Caco-2 (cell line): ENCODE measurements around a stretch of chr7.

GRCh38 chr7:27364164-27364867 is 121.7 kb downstream of the EVX1 start:
- PRO-cap: no peak
- RRBS: no CpG with 5 or more reads among the region's 8 CpGs

GRCh38 chr7:27602635-27603124 is 60.0 kb downstream of the HIBADH start:
- PRO-cap: no peak
- RRBS: no CpG with 5 or more reads among the region's 6 CpGs

DNA sequence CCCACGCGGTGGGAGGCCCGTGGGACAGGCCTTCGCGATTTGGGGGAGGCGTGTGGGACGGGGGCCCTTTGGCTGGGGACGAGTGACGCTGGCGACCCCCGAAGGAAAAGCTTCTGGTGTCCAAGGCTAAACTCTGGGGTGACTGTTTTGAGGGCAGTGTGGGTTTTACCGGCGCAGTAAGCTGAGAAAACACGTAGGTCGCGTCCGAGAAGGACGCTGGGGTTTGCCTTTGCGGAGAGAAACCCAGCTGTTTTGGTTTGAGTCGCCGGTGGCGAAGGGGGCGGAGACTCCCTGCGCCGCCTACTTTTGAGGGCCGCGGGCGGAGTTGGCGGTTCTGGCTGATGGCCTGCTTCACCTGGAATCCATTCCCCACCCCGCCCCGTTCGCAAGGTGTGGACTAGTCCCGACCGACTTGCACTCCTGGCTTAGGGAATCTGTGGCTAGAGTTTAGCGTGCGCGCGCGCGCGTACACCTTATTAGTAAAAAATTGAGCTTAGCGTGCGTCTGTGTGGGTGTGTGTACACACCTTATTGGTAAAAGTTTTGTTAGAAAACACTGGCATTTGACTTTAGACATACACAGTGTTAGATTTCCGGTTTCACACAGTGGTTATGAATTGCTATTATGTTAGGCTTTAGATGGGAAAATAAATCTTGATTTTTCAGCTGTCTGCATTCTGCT is 694 bp downstream of the TAX1BP1 start:
- PRO-cap: bidirectional peak, plus-strand start at position 382 of the sequence, minus-strand start at position 225 of the sequence
- RRBS: 6% methylated on average over 8 of the region's 44 CpGs

DNA sequence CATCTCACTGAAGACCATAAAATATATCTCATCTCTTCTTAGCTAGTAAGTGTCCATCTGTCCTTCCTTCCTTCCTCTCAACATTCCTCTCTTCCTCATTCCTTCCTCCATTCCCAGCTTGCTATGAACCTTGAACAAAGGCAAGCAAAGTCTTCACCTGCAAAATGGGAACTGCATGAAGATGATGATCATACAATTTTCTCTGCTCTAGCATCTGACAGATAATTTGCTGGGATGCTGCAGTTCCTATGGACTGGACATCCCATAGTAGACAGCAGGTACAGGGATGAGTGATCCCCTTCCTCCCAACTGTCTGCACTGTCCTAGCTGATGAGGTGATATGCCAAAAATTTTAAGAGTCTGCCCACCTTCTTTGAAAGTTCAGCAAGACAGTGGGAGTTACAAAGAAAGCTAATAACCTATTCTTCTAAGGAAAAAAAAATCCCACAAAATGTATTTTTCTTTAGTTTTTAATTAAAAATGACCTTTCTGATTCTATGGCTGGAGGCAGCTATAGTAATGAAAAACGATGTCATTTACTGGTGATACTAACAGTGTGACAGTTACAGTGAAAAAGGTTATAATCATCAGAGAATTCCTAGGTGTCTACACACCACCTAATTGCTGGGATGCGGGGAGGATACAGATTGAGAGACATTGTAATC is 136.3 kb downstream of the JAZF1 start:
- PRO-cap: no peak
- RRBS: no CpG with 5 or more reads among the region's 2 CpGs

GRCh38 chr7:28069888-28070638 is 110.5 kb downstream of the JAZF1 start:
- PRO-cap: no peak
- RRBS: no CpG with 5 or more reads among the region's 14 CpGs

DNA sequence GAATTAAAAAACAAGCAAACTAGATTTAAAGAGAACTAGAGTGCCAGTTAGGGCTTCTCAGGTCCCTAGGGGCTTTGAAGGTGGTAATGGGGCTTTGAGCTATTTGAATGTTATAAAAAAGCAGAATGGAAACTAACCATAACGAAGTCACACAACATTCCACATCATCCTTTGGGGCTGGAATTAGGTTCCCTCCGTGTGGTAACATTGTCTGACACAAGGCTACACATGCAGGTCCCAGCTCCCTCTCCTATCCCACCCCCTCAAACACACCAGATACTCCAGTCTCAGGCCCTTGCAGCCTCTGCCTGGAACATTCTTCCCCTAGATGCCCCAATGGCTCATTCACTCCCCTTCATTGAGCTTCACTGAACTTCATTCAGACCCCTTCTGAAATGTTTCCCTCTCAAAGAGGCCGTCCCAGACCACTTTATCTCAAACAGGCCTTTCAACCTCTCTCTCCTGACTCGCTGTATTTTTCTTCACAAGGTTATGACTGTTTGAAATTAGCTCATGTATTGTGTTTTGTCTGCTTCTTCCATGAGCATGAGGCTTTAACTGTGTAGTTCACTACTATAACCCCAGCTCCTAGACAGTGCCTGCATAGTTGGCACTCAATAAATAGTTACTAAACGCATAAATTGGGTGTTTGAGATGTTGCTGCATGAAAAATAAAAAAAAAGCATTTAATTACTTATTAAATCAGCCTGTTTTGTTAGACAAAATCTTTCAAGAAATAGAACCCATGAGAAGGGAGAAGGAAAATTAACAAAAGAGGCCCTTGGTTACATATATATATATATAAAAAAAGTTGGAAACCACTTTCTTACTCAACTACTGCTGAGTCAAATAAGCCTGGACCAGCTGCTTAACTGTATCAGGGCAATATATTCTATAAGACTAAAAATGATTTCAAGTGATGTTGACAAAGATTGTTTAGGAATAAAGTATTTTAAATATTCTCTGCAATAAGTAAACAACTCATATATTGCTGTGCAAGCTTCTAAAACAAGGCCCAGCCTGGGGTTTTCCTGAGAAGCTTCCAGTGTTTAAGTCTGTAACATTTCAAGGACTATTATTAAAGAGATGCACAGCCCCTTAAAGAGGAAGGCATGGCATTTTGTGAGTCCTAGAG is 14.9 kb downstream of the JAZF1 start:
- PRO-cap: no peak
- RRBS: no CpG with 5 or more reads among the region's 5 CpGs

GRCh38 chr7:28356673-28356967 is 55.7 kb upstream of the CREB5 start:
- PRO-cap: no peak
- RRBS: no CpG with 5 or more reads among the region's 6 CpGs

DNA sequence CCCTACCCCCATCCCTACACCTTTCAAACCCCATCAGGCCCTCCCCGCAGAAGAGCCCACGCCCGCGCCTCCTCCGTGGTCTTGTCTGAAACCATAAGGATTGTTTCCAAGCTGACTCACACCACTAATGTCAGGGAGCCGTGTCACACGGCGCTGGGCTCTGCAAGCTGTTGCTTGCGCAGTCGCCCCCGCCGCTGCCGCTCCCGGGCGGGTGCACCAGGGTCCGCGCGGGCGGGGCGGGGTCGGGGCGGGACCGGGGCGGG is 3.4 kb upstream of the CREB5 start:
- PRO-cap: bidirectional peak, plus-strand start outside the sequence, minus-strand start at position 196 of the sequence
- RRBS: 4% methylated on average over 10 of the region's 24 CpGs

GRCh38 chr7:28490709-28491407 is 78.5 kb downstream of the CREB5 start:
- PRO-cap: no peak
- RRBS: no CpG with 5 or more reads among the region's 13 CpGs

GRCh38 chr7:28627147-28627573 is 214.8 kb downstream of the CREB5 start:
- PRO-cap: no peak
- RRBS: no CpG with 5 or more reads among the region's 5 CpGs

- PRO-cap: no peak
- RRBS: no CpG with 5 or more reads among the region's 6 CpGs
Observed at GRCh38 chr7:28990270-28990604, 32.1 kb upstream of the TRIL start.

DNA sequence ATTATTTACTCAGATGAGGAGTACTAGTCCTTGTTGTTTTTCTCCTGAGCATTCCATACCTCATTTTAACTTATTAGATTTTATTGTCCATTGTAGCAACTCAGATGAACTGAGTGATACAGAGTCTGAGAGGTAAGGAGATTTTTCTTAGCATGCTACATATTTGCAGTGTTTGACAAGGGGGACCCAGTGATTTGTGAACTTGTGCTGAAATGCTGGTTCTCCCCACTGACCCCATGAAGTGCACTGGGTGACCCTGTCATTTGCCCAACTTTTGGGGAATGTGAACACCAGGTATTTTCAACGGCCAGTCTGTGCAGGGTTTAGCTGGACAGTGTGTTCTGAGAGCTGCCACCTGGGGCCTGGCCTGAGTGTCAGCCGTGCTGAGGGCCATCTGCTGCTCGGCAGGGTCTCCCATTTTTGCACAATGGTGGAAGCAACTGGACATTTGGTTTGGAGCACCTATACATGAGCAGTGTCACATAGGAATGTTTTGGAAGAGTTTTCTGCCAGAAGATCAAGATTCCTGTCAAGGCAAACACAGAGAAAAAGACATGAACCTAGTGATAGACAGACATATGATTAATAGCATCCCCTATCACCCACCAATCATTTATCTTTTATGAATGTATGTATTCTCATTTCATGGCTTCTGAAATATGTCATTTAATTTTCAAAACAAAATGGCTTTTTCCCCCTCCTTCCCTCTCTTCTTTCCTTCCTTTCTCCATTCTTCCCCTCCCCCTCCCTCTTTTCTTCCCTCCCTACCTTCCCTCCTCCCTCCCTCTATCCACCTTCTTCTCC is 5.2 kb downstream of the CHN2 start:
- PRO-cap: no peak
- RRBS: no CpG with 5 or more reads among the region's 3 CpGs

DNA sequence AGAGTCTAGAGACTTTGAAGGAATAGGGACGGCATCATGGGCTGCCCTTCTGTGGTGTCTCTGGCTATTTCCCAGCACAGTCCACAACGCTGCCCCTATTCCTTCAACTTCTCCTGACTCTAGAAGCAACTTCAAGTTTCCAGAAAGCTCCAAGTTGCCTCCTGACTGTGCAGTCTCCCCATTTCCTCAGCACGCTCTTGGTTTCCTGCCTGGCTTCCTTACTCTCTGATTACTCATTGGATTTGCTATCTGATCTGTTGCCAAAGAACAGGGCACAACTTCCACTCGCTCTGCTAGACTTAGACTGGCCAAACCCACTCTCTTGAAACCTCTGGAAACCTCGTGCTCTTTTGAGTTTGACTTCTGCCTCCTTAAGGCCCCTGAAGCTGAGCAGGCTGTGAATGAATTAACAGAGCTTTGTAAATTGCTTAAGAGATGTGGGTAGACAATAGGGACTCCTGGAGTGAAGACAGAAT is 70.5 kb downstream of the CHN2 start:
- PRO-cap: no peak
- RRBS: no CpG with 5 or more reads among the region's 5 CpGs

DNA sequence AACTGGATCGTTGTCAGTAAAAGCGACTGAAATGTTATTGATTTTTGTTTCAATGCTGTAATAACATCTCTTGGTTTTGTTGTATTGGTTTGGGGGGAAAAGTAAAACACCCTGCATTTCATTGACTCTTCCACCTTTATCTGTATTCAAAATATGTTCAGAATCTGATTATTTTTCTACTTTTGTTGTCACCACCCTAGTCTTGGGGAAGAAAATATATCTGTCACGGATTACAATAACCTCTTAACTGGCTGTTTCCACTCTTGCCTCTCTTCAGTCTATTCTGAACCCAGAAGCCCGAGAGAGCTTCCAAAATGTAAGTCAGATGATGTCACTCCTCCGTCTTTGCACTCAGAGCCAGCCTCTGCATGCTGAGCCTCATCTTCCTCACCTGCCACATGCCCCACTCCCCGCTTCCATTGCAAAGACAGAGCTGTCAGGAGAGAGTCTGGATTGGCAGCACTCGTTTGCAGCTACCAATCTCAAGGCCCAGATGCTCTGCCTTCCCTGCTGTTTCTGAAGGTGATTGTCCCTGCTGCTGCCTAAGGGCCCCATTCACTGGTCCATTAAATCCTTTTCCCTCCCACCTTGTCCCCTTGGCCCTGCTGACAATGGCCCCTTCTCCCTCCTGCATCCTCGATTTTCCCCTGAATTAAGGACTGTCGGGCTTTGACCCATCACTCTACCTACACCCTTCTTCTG is 98.2 kb downstream of the CHN2 start:
- PRO-cap: no peak
- RRBS: no CpG with 5 or more reads among the region's 9 CpGs

- PRO-cap: no peak
- RRBS: no CpG with 5 or more reads among the region's 18 CpGs
Observed at GRCh38 chr7:29297112-29297917, 102.7 kb downstream of the CHN2 start.

- PRO-cap: no peak
- RRBS: no CpG with 5 or more reads among the region's 4 CpGs
Observed at GRCh38 chr7:29337537-29337937, 143.0 kb downstream of the CHN2 start.

GRCh38 chr7:29375866-29376804 is 181.6 kb downstream of the CHN2 start:
- PRO-cap: bidirectional peak, plus-strand start at chr7:29376023, minus-strand start at chr7:29375940; bidirectional peak, plus-strand start at chr7:29376555, minus-strand start at chr7:29376276
- RRBS: no CpG with 5 or more reads among the region's 8 CpGs

DNA sequence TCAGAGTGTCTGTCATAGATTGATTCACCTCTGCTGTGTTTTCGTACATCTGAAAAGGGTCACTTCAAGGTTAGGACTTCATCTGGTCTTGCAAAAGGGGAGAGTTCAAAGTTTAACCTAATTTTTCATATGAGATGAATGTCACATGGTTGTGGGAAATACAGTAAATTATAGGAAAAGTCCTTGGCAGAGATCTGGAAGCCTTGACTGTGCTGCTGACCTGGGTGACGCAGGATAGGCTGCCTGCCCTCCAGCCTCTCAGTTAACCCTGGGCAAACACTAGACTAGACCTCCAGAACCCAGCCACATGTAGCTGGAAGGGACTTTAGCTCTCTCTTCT is 75.5 kb upstream of the PRR15 start:
- PRO-cap: no peak
- RRBS: no CpG with 5 or more reads among the region's 2 CpGs

- PRO-cap: no peak
- RRBS: no CpG with 5 or more reads among the region's 9 CpGs
Observed at GRCh38 chr7:29512386-29513091, 51.1 kb upstream of the PRR15 start.

- PRO-cap: no peak
- RRBS: no CpG with 5 or more reads among the region's 4 CpGs
Observed at GRCh38 chr7:29567175-29567698, 3.6 kb downstream of the PRR15 start.